HL-60 (cell line): Measurements from ENCODE around the genes SPOCD1, KHDRBS1 and TMEM39B.

DNA sequence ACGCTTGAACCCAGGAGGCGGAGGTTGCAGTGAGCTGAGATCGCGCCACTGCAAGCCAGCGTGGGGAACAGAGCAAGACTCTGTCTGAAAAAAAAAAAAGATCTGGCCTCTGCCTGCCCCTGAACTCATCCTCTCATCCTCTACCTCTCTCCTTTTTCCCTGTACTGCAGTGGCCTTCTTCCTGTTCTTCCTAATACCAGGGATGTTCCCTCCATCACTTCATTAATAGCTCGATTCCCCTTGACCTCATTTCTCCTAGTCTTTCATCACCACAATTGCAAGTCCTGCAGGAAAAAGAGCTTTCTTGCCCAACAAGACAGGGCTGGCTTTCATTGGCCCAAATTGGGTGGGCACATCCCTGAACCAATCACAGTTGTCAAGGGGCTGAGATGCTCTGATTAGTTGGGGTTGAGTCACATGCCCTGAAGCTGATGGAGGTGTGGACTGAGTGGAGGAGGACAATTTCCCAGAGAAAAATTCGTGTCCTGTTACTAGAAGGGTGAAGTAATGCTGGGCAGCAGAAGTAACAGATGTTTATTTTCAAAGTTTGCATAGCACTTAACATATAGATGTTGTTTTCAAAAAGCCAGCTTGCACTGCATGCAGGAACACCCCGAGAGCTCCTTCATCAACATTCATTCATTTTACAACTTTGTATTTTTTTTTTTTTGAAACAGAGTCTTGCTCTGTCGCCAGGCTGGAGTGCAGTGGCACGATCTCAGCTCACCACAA, 86.9 kb upstream of the PUM1 start:
- RRBS = no CpG with 5 or more reads among the region's 10 CpGs

DNA sequence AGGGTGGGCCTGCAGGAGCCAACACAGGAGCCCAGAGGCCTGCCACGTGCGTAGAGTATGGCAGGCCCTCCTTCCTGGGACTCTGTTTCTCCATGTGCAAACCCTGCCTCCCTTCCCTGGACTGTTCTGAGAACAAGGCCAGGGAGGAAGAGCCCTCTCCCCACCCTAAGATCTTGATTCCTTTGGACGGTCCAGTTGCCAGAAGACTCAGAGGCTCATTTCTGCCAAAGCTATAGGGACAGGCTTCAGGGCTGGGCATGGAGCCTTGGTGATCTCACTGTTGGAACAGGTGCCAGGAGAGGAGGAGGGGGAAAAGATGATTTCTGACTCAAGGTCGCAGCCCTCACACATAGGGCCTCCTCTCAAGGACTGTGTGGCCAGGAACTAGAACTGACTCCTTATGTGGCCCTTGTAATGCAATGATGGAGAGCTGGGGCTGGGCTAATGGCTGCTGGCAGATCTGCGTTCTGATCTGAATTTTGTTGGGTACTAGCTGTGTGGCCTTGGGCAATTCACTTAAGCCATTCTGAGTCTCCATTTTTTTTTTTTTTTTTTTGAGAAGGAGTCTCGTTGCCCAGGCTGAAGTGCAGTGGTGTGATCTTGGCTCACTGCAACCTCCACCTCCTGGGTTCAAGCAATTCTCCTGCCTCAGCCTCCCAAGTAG, 2.0 kb upstream of the FABP3 start:
- RRBS = no CpG with 5 or more reads among the region's 6 CpGs

DNA sequence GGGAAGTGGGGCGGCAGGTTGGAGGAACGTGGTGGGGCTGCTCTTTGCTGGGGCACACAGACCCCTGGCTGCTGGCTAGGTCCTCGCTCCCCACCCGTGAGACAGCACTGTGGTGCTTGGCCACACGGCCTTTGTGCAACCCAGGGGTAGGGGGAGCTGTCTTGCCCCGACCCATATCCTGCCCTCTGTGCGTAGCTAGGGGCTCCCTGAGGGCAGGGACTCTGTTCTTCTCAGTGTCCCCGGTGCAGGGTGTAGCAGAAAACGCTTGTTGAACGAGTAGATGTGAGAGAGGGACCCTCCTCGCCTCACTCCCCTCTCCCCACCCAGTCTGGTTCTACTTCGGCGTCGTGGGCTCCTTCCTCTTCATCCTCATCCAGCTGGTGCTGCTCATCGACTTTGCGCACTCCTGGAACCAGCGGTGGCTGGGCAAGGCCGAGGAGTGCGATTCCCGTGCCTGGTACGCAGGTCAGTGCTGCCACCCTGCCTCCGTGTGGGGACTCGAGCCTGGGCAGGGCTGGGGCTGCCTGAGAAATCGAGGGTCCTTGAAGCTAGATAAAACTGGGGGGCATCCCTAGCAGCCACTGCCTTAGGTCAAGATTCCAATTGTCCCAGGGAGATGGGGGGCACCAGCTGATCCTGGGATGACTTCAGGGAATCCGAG, 12.6 kb downstream of the SERINC2 start:
- RRBS = no CpG with 5 or more reads among the region's 25 CpGs

GRCh38 chr1:31432864-31433260, 19.8 kb downstream of the SERINC2 start:
- RRBS = 98% methylated on average over 6 of the region's 16 CpGs

DNA sequence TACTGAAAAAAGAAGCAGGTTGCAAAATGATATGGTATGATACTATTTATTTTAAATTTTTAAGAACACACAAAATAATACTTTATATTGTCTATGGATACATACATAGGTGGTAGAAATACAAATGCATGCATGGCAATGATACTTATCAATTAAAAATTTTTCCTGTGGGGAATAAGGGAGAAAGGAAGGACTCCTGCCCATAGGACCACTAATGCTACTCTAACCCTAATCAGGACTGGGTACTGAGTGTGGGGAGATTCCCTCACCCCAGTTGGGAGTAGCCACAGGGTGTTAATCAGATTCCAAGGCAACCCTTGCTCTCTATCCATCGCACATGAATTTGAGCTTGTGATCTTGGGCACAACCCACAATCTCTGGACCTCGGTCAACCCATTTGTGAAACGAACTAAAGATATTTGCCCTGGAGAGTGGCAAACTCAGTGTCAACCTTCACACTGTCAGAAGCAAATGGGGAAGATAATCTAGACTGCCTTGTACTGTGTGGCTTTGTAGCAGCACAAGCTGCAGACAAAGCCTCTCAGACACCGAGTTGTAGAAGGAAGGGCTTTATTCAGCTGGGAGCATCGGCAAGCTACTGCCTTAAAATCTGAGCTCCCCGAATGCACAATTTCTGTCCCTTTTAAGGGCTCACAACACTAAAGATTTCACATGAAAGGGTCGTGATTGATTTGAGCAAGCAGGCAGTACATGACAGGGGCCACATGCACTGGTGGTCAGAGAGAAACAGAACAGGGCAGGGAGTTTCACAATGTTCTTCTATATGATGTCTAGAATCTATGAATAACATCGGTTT, 69.6 kb downstream of the SERINC2 start:
- RRBS = no CpG with 5 or more reads among the region's 8 CpGs

DNA sequence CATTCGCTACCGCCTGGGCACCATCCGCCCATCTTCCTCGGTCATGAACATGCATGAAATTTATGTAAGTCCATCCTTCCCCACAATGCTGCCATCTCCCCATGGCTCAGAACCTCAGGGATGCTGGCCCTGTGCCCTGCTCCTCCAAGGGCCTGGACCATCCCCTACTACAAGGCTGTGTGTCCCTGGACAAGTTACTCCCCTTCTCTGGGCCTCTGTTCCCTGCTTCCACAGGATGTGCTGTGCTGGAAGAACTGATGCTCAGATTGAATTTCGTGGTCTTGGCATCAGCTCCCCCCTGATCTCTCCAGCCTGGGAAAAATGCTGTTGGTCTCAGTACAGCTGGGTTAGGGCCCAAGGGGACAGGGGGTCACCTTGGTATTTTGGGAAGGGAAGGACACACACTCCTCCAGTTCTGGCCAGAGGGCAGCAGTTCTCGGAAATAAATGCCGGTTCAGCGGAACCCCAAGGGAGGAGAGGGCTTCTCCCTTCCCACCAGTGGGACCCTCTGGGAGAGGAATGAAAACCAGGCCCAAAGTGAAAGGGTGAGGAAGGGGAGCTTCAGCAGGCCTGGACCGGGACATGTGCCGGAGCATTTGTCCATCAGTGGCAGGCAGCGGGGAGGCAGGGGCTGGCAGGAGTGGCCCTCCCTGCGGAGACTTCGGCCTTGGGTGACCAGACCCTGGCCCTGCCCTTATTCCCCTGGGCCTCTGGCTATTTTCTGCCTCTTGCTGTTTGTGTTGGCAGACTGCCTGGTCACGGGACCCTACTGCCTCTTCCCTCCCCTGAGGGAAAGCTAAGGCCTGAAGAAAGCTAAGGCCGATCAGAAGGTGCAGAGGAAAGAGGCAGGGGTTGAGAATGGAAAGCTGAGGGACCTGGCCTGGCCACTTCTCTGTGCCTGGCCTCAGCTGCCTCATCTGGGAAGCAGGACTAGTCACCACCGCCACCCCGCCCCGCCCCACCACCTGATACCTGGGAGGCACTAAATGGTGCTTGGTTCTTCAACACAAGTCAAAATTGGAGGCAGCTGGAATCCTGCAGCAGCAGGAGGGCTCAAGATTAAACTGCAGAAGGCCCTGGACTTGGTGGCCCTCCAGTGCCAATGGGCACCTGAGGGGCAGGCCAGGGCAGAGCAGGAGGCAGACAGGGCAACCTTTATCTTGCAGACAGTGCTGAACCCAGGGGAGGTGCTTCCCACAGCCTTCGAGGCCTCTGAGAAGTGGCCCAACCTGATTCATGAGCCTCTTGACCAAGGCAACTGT, 7.6 kb downstream of the TINAGL1 start:
- RRBS = no CpG with 5 or more reads among the region's 19 CpGs

GRCh38 chr1:31627100-31627943, 9.8 kb downstream of the HCRTR1 start:
- RRBS = 98% methylated on average over 3 of the region's 13 CpGs

DNA sequence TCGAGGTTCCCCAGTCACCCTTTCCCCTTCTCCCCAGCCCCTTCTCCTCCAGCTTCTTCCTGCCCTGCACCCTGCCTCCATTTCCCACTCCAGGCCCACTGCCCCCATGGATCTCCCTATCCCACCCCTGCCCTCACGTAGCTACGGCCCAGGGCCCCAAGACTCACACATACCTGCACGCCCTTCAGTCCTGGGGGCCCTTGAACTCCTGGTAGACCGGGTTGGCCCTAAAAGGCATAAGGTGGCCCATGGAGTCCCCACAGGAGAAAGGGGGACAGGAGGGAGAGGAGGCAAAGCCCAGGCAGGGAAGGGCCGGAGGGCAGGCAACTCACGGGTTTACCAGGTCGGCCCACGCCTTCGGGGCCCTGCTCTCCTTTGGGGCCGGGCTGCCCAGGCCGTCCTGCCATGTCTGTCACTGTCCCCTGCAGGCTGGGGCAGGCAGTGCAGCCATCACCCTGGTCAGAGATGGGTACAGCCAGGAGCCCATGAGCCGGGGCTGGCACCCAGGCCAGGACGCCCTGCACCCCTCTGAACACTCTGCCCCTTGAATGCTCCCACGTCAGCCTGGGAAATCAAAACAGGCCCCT, 19.9 kb downstream of the COL16A1 start:
- RRBS = 36% methylated on average over 9 of the region's 15 CpGs

DNA sequence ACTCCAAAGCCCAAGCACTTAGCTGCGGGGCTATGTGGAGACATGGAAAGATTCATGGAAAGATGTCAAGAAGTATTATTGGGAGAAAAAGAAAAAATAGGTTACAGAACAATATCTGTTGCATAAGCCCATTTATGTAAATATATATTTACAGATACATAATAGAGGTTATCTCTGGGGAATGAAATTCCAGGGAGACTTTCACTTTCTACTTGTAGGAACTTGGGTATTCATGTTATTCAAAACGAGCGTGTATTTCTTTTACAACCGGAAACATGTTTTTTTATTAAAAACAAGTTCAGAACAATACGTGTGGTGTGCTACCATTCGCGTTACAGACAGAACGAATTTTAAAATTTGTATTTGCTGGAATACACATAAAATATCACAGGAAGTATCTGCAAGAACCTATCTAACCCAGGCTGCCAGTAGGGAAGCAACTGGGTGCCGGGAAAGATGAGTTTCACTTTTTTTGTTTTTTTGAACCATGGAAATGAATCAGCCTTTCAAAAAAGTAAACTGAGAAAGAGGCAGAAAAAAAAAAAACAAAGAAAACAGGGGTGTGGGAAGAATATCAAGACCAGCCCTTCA, 13.3 kb downstream of the SPOCD1 start:
- RRBS = no CpG with 5 or more reads among the region's 9 CpGs

- RRBS = no CpG with 5 or more reads among the region's 19 CpGs
Observed at GRCh38 chr1:31815749-31816196, at the start of gene SPOCD1. Gene SPOCD1, minus strand, starts transcription at chr1:31816022.

DNA sequence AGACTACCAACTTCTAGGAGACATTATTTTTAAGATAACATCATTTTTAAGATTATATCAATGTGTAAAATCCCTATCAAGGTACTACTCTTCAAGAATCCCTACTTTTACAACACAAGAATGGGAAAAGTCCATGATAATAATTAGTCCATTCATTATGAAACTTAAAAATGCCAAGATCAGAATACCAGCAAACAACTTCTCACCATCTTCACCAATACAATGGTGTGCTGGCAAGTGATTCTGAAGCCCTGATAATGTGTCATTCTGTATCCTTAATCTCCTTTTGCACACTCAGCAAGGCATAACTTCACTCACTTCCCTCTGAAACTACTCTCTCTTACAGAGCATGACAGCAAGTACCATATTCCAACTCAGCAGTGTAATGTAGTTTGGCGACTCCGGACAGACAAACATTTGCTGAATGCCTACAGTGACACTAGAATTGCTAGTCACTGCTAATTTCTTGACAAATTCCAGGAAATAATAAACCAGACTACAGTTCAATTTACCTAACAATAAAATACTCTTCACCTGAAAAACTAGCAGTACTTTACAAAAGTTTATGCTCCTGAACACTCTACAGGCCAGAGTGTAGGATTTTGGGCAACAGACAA, 1.6 kb downstream of the PTP4A2 start:
- RRBS = no CpG with 5 or more reads among the region's 2 CpGs

- RRBS = 11% methylated on average over 20 of the region's 65 CpGs
Observed at GRCh38 chr1:31943944-31945218, 6.2 kb upstream of the PTP4A2 start.

DNA sequence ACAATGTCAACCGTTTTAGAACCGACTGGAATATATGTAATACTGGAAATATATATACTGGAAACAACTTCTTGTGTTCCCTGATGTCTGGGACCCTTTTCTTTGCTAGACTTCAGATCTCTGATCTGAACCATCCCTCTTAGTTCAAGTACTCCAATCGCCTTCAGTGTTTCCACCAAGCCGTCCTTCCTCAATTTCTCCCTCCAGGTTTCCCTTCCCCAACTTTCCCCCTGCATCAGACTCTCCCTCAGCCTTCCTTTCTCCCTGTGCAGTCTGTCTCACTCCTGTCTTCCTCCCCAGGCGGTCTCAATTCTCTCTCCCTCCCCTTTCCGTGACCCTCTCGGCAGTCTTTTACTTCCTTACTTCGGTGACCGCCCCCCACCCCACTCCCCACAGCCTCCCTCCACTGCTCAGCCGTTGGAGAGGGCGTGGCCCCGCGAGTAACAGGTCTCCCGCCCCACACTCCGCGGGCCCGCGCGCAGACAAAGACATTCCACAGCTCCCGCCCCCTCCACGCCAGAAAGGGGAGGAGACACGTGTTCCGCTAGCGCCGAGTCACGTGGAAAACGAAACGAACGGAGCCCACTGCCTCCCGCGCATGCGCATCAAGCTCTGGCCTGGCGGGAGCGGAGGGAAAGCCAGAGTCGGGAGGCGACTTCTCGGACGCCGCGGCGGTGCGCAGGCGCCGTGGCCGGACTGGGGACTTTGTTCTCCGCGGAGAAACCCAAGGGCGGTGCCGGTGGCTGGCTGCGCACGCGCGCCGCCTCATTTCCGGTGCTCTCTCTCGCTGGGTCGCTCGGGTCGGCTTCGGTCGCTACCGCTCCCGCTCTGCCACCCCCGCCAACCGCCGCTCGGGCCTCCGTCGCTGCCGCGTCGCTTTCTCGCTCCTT, at the start of gene KHDRBS1:
Gene KHDRBS1, plus strand, starts transcription at position 782 of the 890 bp plus-strand sequence.
- RRBS = 2% methylated on average over 6 of the region's 73 CpGs

DNA sequence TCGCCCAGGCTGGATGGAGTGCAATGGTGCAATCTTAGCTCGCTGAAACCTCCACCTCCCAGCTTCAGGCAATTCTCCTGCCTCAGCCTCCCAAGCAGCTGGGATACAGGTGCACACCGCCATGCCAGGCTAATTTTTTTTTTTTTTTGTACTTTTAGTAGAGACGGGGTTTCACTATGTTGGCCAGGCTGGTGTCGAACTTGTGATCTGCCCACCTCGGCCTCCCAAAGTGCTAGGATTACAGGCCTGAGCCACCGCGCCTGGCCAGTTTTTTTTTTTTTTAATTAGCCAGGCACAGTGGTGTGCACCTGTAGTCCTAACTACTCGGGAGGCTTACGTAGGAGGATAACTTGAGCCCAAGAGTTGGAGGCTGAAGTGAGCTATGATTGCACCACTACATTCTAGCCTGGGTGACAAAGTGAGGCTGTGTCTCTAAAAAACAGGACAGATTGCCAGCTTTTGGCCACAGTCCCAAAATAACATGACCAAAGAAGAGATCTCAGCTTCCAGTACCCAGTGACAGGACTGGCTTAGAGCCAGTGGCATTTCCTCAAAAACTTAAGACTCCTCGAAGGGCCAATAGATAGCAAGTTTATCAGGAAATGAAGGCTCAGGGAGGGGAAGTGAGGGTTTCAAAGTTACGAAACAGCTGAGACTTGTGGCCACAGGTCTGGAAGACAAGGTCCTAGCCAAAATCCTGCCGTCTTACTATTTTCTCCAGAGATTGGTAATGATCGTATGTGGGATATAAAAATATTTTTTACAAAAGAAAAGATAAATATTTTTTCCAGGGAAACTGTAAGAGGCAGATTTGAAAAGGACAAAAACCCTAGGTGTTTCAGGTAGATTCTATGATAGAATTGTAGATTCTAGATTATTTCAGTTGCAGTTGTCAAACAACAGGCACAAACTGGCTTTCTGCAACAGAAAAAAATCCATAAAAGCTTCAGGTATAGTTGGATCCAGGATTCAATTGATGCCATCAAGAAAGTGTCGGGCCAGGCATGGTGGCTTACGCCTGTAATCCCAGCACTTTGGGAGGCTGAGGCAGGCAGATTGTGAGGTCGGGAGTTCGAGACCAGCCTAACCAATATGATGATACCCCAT, 6.3 kb upstream of the TMEM39B start:
- RRBS = no CpG with 5 or more reads among the region's 18 CpGs

DNA sequence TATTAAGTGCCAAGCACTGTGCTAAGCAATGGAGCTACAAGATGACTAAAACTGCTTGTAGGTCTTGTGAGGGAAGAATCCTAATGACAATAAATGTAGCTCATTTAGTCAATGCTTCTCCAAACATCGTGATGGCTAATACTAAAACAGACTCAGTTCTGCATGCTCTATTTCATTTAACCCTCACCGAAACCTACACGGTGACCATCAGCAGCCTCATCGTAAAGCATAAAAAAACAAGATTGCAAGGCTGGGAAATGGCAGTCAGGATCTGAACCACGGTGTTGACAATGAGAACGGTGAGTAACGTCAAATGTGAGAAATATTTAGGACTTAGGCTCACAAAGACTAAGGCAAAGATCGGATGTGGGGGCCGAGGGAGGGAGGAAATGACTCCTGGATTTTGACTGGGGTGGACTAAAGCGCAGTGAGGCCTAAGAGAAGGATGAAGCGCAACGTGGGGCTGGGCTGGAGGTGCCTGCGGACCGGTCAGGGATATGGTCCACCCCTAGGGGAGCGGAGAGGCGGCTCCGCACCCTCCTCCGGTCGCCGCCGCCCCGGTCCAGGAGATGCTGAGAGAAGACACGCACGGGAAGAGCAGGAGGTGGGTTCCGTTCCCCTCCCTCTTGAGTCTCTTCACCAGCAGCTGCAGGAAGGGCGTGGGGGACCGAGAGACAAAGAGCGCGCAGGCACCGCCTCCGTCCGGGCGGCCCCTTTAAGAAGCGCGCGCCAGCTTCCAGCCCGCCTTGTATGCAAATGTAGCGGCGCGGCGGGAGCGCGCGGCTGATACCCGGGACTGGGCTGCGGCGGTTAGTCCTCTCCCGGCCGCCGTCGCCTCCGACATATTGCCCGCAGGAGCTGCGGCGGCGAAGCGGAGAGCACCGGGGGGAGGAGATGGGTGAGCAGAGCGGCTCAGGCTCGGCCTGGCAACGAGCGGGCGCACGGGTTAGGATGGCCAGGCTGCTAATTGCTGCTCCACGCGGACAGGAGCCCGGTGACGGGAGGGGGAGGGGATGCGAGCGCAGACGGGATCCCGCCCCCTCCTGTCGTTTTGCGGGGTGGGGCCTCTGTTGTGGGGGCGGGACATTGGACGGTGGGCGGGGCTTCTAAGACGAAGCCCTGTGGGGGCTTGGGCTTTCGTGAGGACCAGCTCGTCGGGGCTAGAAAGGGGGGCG, at the start of gene TMEM39B:
Gene TMEM39B, plus strand, starts transcription at position 786 of the 1,175 bp plus-strand sequence.
- RRBS = 3% methylated on average over 33 of the region's 82 CpGs

DNA sequence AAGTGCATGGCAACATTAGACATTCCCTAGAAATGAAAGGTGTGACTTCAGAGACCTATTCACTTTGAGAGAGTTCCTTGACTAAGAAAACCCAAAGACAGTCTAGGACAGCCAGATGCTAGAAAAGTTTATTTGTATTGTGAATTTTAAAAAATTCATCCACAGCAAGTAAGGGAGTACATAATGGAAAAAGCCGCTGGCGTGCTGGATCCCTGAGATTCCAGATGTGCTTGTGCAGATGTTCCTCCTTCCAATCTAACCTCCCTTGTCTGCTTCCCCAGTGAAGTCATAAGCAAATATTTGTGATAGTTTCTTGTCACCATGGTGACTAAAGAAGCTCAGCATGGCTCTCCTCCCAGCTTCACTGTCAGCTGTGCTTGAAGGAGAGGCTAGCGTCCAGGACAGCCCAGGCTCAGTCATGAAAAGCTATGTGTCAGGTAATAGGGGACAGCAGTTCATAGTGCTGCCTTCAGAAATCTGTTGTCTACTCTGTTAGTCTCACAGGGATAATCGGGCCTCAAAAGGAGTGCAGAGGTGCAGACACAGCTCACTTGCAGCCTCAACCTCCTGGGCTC, 34.8 kb downstream of the KPNA6 start:
- RRBS = no CpG with 5 or more reads among the region's 4 CpGs

DNA sequence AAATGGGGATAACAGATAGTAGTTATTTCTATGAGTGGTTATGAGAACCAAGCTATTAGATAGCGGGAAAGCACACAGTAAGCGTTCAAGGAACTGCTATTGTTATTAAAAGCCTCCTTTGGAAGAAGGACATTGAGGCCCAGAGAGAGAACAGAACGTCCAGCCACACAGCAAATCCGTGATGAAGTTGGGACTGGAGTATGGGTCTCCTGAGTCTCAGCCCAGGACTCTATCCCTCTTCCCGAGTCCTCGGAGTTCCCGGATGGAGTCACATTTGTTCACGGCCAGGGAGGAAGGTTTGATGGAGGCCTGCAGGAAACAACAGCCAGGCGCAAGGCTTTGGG, 407 bp upstream of the TXLNA start:
- RRBS = no CpG with 5 or more reads among the region's 9 CpGs

GRCh38 chr1:32180328-32181118, 1.0 kb downstream of the TXLNA start:
- RRBS = 4% methylated on average over 11 of the region's 28 CpGs

GRCh38 chr1:32254956-32256033, 4.2 kb downstream of the LCK start:
- RRBS = no CpG with 5 or more reads among the region's 10 CpGs

DNA sequence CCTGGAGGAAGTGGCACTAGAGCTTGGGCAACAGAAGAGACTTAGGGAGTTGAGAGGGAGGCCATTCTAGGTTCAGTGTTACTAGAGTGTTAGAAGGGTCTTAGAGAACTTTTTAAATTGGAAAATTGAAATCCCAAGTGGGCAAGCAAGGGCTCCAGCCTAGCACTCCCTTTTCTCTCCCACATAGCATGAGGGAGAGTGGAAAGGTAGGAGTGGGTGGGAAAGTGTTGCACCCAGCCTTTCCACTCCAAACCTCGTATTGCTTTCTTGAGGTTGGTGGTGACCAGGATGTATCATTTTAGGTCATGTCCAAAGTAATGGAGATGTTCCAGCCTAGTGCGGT, 5.8 kb downstream of the MARCKSL1 start:
- RRBS = no CpG with 5 or more reads among the region's 2 CpGs